LHCN-M2 (cell line): ENCODE results near the gene LITAFD.

DNA sequence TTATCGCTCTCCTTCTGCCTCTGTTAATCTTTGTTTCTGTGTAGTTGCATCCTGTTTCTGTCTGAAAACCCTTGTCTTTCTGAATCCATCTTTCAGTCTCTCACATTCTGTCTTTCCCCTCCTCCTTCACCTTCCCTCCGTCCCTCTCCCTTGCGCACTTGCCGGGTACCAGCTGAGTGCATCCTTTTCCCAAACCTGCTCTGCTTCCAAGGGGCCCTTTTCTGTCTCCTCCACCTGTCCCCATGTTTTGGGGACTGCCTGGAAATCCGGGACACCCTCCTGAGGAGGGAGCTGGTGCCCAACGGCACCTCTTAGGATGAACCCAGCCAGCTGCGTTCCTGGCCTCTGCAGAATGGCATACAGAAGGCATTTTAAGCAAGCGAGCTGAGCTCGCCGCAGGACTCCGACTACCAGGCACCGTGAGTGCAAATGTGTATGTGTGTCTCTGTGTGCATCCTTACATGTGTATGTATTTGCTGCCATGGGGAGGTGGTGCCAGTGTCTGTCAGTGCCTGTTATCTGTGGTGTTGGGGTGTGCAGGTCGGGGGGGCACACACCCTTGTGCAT is 39.1 kb downstream of the ABAT start:
- RAMPAGE, long total RNA: no peak

DNA sequence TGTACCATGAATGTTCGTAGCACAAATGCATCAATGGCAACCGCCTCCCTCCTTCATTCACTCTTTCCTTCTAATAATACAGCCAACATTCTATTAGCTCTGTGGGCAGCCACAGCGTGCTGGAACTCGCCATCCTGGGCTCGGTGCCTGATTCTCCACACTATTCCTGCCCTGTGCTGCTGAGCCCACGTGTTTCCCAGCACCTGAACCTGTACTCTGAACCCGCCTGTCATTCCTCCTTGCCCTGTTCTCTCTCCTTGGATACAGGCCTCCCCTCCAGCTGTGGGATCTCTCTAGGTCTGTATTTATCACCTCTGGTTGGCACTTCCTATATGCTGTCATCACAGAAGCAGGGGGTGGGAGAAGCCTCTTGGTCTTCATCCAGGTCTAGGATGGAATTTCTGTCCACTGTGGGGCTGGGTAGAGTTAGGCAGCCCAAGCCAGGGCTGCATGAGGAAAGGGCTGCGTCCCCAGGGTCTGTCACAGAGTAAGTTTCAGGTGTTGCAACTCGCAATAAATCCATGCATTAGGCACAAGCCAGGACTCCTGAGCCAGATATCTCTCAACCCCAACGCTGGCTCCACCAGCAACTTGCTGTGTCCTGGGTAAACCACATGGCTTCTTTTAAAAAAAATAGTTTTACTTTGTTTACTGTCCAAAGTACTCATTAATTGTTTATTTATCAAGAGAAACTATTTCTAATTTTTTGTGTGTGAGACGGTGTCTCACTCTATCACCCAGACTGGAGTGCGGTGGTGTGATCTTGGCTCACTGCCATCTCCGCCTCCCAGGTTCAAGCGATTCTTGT is 56.1 kb downstream of the ABAT start:
- RAMPAGE, long total RNA: no peak

DNA sequence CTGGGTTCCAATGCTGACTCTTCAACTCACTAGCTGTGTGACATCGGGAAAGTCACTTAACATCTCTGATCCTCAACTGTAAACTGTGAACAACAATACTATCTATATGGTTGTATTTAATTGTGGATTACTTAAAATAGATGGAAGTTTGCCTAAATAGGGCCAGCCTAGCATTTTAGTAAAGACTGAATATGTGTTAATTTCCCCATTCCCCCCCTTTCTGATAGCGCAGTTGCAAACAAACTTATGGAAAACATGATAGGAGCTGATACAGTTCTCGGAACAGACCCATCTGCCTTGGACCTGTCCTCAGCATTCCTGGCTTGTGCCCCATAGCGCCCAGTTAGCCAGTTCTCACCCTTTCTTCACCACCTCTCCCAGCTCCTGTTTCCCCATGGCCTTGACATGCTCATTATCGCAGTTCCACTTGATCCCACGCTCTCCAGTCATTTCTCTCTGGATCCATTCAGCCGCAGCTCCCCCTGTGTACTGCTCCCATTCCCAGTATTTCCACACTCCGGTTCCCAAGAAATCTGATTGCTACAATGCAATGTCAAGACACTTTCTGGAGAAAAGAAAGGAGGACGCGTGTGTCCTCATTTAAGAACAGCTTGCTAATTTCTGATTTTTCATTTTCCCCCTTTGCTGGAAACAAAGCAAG is 55.5 kb downstream of the TMEM186 start:
- RAMPAGE, long total RNA: no peak

- RAMPAGE, long total RNA: no peak
These were observed 35.1 kb downstream of the PMM2 start for GRCh38 chr16:8832588-8833202.

DNA sequence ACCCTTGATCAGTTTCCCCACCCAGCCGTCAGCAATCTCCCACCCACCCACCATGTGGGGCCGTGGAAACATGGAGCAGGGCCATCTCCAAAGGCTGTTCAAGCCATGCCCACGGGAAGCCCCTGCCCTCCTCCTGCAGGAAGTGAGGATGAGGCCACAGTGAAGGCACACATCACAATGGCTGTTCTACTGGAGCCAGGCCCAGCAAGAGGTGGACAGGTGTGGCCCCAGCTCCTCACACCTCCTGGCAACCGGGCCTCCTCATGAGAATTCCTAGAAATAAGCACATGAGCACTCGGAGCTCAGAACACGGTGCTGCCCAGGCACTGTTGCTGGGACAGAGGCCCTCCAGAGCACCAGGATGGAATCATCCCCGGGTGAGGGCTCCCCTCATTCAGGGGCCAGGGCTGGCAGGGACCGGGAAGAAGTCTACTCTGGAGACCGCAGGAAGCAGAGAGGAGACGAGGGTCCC is at the start of gene LITAFD:
Gene LITAFD (plus strand): TSS at position 218 of the 472 bp plus-strand sequence.
- RAMPAGE, long total RNA: no peak

GRCh38 chr16:8890060-8890876 is 8.1 kb downstream of the LITAFD start:
- RAMPAGE, long total RNA: no peak

DNA sequence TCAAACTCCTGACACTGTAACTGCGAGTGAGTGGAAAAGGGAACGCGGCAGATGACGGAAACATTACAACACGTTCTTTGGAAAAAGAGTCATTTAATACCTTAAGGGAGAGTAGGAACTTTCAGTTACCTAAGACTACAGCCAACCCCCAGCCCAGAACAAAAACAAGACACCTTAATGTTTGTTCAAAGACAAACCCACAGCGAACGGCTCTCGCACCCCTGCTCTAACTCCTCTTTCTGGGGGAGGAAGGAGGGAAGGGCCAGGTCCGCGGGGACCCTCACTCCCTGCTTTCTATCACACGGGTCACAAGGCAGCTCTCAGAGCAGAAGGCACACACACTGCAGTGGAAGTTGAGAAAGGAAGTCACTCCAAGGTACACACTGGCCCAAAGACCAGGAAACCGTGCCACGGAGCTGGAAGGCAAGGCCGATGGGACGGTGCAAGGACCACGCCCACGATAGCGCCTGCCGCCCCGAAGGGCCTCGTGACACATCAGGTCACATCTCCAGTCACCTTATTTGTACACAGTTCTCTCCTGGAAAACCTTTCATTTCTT is 9.9 kb downstream of the LITAFD start:
- RAMPAGE, long total RNA: no peak

- RAMPAGE, long total RNA: no peak
These were observed 36.9 kb downstream of the LITAFD start for GRCh38 chr16:8919001-8919403.

GRCh38 chr16:8920860-8921329 is 38.7 kb downstream of the LITAFD start:
- RAMPAGE, long total RNA: no peak

DNA sequence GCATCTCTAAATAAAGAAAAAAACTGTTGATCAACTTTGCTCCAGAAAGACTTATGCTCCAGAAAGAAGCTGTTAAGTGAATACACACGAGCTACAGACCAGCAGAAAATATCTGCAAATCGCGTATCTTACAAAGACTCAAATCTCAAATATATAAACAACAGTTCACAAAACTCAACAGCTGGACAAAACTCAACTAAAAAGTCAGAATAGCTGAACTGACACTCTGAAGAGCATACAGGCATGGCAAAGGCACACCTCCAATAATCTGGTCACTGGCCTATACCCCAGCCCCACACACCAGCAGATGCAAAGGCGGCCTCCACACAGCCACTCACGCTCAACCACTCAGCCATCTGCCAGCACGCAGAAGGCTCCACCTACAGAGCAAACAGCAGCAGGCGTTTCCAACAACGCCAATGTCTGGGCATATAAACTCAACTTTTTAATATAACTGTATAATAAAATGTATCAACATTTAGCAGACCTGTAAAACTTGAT is 17.2 kb downstream of the USP7 start:
- RAMPAGE, long total RNA: no peak

- RAMPAGE, long total RNA: no peak
These were observed 44.9 kb upstream of the USP7 start for GRCh38 chr16:9008424-9009164.

DNA sequence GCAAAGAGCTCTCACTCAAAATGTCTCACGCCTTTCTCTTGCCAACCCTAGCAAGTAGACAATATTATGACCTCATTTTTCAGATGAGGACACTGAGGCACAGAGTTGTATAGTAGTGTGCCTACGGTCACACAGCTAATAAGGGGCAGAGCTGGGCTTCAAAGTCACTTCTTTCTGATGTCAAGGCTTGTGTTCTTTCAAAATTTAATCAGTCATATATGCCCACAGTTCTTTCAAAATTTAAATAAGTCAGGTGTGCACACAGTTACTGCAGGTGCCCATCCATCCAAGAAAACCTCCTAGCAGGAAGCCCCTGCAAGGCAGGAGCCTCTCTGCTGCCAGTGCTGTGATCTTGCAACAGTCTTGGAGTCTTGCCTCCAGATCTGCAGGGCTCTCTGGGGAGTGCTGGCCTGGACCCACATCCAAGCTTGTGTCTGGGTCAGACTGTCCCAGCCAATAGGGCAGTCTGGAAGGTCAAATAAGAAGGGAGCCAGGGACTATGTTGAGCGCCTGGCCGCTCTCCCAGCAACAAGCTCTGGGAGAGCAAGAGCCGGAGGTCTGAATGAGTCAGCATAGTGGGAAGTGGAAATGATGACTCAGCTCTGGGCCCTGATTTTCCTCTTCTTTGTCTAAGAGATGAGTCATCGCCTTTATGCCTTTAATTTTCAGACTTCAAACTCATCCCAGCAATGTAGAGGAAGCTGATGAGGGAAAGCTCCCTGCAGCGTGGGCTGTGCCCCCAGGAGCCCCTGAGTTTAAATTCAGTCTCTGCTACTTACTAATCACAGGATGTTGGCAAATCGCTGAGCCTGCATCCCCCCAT is 43.9 kb upstream of the HAPSTR1 start:
- RAMPAGE, long total RNA: no peak

DNA sequence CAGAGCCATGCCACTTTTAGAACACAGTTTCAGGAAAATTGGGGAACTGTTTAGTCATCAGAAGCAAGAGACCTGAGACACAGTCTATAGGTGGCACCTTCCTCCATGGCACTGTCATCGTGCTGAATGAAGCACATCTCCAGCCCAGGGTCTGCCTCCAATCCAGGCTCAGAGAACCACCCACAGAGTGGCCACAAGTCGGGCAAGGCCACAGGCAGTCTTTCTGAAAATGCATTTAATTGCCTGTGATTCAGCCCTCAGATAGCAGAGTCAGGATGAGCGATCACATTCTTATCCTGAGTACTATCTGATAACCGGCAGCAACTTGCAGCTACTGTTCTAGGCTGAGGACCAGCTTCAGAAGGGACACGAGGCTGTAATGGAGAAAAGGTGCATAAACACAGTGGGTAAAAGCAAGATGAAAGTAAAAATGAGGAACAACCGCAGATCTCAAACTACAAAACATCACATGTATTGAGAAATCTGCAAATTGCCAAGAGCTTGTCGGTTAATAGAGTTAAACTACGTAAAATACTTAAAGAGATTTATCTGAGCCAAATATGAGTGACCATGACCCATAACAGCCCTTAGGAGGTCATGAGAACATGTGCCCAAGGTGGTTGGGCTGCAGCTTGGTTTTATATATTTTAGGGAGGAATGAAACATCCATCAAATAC is 14.1 kb upstream of the HAPSTR1 start:
- RAMPAGE, long total RNA: no peak

DNA sequence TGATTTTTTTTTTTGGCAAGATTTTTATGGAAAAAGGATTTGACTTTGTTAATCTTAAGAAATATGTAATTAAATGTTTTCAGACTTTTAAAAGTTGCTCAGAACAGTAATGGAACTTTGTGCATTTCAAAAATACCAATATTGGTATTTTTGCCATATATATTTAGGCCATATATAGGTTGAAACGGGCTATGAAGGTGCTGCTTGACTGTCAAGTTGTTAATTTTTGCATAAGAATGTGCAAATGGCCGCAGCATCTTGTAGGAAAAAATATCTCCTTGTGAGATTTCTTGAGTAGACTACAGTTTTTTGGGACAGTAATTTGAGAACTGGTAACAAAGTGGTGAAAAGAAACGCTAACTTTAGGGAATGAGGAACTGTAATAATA is 2.4 kb downstream of the HAPSTR1 start:
- RAMPAGE, long total RNA: no peak

GRCh38 chr16:9123302-9124485 is 32.2 kb downstream of the HAPSTR1 start:
- RAMPAGE, long total RNA: no peak

DNA sequence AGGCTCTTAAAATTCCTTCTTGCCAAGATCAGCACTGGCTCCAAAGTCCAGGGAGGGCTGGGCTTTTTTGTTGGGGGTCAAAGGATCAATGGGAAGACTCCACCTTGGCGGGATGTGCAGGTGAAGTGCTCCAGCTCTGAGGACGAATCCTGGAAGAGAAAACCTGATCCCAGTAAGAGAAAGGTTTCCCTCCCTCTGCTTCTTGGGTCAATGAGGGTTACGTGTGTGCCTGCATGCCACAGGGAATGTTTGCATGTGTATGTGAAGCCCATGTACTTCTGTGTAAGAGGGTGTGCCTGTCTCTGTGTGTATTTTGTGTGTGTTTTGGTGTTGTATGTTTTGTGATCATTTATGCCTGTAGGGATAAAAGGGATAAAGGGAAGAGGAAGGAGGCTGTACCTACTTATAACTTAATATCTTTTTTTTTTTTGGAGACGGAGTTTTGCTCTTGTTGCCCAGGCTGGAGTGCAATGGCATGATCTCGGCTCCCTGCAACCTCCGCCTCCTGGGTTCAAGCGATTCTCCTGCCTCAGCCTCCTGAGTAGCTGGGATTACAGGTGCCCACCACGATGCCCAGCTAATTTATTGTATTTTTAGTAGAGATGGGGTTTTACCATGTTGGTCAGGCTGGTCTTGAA is 195.8 kb downstream of the HAPSTR1 start:
- RAMPAGE, long total RNA: no peak

- RAMPAGE, long total RNA: no peak
These were observed 216.8 kb downstream of the HAPSTR1 start for GRCh38 chr16:9308144-9308698.

- RAMPAGE, long total RNA: no peak
These were observed 398.4 kb downstream of the HAPSTR1 start for GRCh38 chr16:9489672-9490405.

DNA sequence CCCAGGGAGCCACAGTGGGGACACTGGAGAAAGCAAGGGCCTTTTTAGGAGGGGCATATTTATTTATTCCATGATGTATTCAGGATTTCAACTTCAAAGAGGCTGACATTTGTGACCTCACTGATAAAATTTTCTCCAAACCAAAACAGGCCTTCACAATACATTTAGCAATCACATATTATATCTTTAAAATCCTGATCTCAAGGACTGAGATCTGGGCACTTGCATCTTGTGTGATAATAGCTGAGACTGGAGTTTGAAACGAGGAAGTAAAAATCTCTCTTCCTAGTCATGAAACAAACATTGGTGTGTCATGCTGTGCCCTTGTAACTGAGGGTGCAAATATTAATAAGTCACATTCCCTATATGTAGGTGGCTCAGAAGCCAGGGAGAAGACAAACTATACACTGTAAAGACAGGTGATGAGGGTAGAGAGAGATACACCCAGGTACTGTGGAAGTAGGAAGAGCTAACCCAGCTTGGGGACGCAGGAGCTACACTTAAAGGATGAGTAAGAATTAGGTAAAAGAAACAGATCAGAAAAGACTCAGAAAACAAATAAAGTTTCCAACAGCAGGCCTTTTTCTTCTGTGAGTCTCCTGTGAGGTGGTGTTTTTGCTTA is 335.9 kb downstream of the GRIN2A start:
- RAMPAGE, long total RNA: no peak

- RAMPAGE, long total RNA: no peak
These were observed 65.5 kb downstream of the EMP2 start for GRCh38 chr16:10514750-10515427.